Retinal pigment epithelial cell (primary cell): ENCODE measurements around the genes NRP2 and ZDBF2.

GRCh38 chr2:204321924-204322222, 223.4 kb upstream of the PARD3B start:
- RRBS: no CpG with 5 or more reads among the region's 2 CpGs

GRCh38 chr2:204916828-204917488, 371.7 kb downstream of the PARD3B start:
- RRBS: no CpG with 5 or more reads among the region's 1 CpG

- RRBS: no CpG with 5 or more reads among the region's 3 CpGs
Measured at GRCh38 chr2:205090423-205091097, 545.3 kb downstream of the PARD3B start.

- RRBS: no CpG with 5 or more reads among the region's 8 CpGs
Measured at GRCh38 chr2:205582106-205582805, 100.0 kb upstream of the NRP2 start.

DNA sequence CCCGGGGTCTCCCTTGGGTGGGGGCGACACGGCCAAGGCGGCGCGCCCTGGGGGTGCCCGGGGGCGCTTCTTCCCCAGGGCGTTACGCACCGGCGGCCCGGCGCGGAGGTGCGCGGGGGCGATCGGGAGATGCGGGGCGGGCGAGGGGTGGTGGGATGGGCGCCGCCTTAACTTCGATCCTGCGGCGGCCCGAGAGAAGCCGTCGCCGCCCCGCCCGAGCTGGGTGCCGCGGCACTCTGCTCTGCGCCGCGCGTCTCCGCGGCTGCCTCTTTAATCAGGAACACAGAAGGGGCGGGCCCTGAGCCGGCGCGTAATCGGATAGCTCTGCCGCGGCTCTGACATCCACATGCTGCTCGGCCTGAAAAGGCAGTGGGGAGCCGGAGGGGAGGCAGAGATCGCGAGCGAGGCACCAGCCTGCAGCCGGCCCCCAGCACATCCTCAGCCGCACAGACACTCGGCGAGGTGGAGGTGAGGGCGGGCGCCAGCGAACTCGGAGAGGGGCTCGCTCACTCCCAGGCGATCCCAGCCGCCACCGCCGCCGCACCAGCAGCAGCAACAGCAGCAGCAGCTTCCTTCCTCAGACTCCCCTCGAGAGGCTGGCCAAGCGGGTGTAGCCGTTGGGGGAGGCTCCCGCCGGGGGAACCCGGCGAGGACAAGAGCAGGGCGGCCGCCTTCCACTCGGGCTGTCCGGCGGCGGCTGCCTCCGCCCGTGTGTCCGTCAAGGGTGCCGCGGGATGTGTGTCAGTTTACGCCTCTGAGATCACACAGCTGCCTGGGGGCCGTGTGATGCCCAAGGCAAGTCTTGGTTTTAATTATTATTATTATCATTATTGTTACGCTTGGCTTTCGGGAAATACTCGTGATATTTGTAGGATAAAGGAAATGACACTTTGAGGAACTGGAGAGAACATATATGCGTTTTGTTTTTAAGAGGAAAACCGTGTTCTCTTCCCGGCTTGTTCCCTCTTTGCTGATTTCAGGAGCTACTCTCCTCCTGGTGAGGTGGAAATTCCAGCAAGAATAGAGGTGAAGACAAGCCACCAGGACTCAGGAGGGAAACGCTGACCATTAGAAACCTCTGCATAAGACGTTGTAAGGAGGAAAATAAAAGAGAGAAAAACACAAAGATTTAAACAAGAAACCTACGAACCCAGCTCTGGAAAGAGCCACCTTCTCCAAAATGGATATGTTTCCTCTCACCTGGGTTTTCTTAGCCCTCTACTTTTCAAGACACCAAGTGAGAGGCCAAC, at the start of gene NRP2:
NRP2 (plus strand) TSS at position 391 of the 1,250 bp plus-strand sequence.
- RRBS: 2% methylated on average over 21 of the region's 96 CpGs

DNA sequence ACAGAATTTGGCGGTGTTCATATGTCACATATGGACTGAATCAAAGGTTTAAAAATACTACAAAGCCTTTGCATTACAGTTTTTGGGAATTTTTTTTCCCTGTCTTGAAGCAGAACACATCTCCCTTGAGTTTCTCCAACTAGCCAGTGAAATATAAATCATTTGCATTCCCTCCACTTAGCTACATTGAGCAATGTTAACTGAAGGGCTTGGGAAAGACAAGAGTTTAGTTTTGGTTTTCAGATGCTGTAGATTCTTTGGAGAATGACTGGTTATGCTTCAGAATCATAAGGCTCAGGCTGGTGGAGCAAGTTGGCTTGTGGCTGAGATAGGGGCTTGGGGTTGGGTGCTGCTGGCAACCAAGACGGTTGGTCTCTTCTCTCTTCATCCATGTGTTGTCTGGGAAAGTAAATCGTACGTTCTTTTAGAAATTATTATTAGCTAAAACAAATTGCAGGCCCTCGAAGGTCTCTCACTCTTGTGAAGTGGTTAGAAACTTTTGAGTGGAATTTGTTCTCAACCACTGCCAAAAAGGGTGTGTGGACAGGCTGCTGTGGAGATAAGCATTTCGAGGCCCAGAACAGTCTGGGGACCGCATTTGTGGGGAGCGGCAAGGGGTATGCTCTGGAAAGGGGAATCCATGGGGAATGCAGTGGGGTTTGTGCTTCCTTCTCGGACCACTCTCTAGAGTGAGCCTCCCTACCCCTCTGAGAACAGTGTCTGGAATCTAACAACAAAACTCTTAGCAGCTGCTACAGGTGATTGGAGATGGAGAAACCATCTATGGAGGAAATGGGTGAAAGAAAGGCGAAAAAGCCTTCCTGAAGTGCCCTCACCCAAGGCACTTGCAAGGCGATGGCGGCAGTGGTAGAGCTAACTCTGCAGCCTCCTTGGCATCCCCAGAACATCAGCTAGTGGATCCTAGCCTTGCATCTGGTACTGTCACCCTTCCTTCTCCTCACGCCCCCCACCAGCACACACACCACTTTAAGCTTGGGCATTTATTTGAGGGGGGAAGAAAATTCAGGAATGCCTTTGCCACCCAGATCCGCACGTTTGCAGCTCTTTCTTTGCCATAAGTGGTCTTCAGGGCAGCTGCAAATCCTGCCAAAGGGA, 1.7 kb downstream of the NRP2 start:
- RRBS: no CpG with 5 or more reads among the region's 15 CpGs

DNA sequence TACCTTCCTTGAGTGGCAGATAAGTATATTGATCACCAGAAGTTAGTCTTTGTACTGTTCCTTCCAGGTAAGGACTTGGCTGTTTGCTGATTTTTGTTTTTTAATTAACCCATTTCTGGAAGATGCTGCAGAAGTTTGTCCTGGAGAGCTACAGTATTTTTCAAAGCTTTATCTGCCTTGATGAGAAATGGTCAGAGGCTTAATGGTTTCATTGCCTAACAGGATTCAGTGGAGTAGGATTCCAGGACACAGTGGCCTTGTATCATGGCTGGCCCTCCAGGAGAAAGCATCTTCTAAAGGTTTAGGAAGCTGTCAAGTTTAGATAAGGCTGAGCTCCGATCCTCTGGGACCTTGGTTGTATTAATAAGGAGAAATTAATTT, 6.0 kb downstream of the NRP2 start:
- RRBS: no CpG with 5 or more reads among the region's 1 CpG

- RRBS: no CpG with 5 or more reads among the region's 8 CpGs
Measured at GRCh38 chr2:205764202-205764823, 82.0 kb downstream of the NRP2 start.

- RRBS: no CpG with 5 or more reads among the region's 4 CpGs
Measured at GRCh38 chr2:205792778-205793443, 110.6 kb downstream of the NRP2 start.

DNA sequence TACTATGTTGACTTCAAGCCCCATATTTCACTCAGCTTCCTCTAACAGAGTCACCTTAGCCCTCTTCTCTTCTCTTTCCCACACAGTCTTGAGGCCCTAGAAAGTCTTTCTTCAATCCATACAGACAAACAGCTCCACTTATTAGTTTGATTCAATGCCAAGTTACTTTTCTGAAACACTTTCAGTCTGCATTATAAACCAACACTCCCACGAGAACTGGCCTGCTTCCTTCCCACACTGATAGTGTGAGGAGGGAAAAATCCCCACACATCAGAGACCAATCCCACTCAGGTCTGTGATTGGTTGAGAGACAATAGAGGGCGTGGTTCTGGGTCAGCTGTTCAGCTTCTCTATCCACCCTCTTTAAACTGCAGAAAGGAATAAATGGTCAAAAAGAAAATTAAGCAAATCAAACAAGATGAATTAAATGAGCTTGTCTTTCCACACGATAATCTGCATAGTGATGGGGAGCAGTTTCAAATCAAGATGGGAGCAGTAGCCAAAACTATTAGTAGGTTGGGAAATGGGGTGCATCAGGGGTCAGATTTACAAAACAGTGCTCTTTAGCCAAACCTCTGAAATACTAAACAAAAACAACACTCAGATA, 152.5 kb downstream of the NRP2 start:
- RRBS: no CpG with 5 or more reads among the region's 3 CpGs

- RRBS: no CpG with 5 or more reads among the region's 5 CpGs
Measured at GRCh38 chr2:205984456-205984855, 101.5 kb downstream of the INO80D start.

- RRBS: no CpG with 5 or more reads among the region's 14 CpGs
Measured at GRCh38 chr2:205988986-205989908, 96.7 kb downstream of the INO80D start.

- RRBS: no CpG with 5 or more reads among the region's 4 CpGs
Measured at GRCh38 chr2:206162276-206162998, 2.7 kb downstream of the EEF1B2 start.

- RRBS: no CpG with 5 or more reads among the region's 4 CpGs
Measured at GRCh38 chr2:206267581-206267780, 7.0 kb upstream of the ZDBF2 start.

GRCh38 chr2:206274361-206275449, at the start of gene ZDBF2:
ZDBF2 (plus strand) TSS chr2:206274663.
- RRBS: 2% methylated on average over 38 of the region's 113 CpGs

- RRBS: no CpG with 5 or more reads among the region's 9 CpGs
Measured at GRCh38 chr2:206907924-206908210, 31.5 kb upstream of the CPO start.

DNA sequence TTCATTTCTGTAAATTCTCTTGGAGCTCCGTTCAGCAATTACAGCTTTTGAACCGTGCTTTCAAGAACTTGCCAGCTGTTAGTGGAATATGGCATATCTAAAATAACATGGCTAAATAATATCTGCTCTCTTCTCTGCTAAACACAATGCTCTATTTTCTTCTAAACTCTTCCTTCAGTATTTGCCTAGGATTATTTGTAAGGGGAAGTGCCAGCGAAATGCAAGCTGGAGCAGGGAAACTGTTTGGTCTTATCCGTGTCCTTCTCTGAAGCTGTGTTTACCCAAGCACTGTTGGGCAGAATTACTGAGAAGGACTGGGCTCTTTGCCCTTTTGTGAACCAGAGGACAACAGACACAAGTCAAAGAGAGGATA, 23.6 kb downstream of the CPO start:
- RRBS: no CpG with 5 or more reads among the region's 4 CpGs

- RRBS: no CpG with 5 or more reads among the region's 16 CpGs
Measured at GRCh38 chr2:207041277-207041851, 102.0 kb downstream of the CPO start.

- RRBS: no CpG with 5 or more reads among the region's 14 CpGs
Measured at GRCh38 chr2:207075830-207076599, 89.7 kb downstream of the KLF7 start.

GRCh38 chr2:207120179-207120687, 45.5 kb downstream of the KLF7 start:
- RRBS: no CpG with 5 or more reads among the region's 1 CpG